ENCODE results near the genes UBE2L3 and SDF2L1.

GRCh38 chr22:20143126-20143819 is 7.6 kb downstream of the CCDC188 start:
- PRO-cap: no peak

DNA sequence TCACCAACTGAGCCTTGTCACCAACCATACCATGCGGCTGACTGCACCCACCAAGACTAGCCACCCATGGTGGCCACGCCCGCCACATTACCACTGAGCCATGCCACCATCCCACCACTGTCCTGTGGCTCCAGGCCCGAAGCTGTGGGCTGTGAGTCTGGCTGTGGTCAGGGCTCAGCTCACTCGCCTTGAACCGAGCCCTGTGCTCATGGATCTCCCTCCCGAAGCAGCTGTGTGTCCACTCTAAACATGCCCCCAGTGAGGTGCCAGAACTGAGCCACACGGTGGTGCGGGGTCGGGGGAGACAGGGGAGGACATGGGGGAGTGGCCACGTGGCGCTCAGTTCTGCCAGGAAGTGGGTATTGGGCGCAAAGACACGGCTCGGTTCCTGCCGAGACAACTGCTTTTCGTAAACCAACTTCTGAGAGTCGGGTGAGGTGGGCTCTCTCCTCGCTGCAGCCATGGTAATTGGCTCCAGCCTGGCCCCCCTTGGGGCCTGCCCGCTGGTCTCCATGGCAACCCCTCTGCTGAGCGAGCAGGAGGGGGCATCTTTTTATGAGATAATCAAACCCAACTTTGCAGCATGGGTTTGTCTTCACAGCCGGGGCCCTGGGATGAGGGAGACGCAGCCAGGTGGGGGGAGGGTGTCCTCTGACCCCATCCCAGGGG is 23.1 kb downstream of the RTN4R start:
- PRO-cap: no peak

DNA sequence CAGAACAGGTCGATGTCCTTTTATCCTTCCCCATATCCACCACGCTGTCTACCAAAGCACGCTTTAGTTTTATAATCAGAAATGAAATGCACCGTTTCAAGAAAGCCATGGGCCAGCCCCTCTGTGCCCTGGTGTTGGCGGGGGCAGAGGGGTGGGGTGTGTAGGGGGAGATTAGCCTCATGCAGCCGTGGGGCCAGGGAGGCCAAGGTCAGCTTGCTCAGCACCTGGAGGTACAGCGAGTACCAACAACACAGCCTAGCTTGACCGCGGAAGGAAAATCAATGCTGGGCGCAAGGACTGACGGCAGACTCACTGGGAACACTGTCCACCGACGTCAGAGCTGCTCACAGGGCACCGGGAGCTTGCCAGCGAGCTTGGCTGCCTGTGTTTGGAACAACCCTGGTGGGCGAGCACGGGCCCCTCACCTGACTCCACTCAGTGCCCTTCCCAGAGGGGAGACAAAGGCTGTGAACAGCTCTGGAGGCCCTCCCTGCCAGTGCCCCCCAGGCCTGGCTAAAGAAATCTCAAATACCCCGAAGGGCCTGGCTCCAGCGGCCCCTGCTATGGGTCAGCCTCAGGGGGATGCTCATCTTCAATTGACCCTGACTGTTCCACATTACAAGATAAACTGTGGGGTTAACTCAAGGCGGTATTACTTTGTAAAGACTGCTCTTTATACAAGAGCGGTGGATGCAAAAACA is 21.2 kb upstream of the RTN4R start:
- PRO-cap: no peak

GRCh38 chr22:20290783-20291409 is 22.8 kb upstream of the RTN4R start:
- PRO-cap: no peak

DNA sequence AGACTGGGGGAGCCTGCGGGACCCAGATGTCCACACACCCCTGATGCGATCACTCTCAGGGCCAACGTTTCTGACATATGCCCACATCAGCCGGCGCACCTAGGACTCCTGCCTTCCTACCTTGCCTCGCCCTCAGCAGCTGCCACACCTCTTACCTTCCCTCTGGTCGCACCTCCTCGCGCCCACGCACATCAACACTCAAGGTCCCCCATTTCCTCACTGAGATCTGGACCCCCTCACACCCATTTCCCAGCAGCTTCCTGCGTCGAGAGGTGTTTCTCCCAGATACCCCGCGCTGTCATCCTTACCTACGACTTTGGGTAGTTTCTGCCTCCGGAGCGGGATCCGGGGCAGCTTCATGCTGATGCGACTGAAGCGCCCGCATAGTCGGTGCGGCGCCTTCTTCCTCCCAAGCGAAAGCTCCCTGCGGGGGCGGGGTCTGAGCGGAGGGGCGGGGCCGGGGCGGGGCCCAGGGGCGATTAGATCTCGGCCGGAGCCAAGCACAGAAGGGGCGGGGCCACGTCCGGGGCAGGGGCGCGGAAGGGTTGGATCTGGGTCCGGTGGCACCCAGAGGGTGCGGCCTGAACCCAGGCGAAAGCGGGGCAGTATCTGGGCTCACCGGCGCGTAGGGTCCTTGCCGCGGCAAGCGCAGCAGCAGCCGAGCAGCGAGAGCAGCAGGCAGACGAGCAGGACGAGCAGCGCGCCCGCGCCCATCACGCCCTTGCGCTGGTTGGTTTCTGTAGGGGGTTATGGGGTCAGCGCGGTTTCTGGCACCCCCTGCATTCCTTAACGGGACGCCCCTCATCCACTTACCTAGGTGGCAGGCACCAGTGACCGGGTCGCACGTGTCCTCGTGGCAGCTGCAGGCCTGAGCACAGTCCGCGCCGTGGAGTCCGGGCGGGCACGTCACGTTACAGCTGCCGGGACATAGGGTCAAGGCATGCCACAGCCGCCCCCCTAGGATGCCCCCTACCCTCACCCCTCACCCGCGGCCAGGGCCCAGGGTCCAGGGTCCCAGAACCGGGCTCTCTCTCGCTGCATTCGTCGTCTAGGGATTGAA is 8.4 kb downstream of the SCARF2 start:
- PRO-cap: no peak

GRCh38 chr22:20483656-20484183 is 11.9 kb downstream of the KLHL22 start:
- PRO-cap: no peak

DNA sequence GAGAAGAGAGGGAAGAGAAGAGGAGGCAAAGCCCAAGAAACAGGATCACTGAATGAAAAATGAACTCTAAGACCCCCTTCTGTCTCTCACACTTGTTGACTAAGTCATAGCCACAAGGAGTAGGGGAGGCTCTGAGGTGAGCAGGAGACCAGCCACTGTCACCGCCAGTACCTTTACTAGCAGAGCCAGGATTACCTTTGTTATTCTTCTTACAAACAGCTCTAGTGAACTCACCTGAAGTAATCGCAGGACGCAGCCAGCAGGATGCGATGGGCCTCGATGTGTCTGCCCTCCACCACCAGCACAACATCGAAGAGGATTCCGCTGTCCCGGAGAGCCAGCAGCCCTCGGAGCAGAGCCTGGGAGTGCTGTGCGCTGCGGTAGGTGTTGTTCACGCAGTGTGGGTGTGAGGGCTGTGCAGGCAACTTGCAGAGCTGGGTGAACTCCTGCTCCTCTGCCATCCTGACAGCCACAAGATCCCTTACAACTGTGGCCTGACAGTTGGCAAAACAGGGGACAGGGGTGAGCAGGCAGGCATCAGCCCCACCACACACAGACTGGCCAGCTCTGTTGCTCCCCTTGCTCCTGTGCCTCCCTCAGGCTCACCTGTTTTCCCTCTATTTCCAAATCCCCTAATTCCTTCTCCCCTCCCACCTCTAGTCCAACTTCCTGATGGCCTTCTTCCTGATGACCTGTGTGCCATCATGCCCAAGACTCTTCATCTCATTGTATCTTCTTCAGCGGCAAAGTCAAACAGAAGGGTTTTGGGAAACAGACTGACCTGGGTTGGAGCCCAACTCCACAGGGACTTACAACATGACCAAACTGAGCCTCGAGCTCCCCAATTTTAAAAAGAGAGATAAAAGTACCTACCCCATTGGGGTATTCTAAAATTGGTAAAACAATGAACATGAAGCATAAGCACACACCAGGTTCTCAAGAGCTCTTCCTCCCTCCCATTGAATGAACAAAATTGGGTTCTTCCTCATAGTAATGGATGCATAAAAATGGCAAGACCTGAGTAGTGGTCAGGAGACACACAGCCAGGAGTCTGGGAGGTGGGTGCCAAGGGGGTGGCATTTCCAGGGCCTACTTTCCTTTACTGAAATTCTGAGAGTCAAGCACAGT is 6.5 kb downstream of the KLHL22 start:
- PRO-cap: no peak

GRCh38 chr22:20550768-20551902 is 43.7 kb downstream of the MED15 start:
- PRO-cap: bidirectional peak, plus-strand start at chr22:20551170, minus-strand start at chr22:20550898

DNA sequence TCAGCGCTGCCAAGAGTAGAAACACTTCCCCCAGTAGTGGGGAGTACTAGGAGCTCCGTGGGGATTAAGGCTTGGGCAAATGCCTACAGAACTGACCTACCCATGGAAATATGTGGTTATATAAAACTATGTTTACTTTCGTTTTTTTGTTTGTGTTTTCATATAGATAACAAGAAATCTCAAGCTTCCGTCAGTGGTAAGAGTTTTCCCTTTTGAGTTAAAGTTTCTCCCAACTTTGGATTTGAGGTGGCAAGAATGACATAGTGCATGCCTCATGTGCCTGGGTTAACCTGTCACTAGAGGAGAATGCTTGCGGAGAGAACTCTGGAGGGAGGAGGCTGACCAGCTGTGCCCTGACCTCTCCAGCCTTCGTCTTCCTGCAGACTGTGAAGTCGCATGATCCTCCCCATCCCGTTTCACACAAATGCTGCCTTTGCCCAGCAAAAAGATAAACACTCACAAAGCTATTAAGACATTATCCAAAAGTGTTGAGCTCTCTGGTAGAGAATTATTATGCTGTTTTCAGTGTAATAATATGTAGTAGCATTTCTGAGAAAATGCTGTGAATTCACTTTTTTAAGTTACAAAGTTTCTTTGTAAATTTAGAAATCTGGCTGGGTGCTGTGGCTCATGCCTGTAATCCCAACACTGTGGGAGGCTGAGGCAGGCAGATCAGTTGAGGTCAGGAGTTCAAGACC is 45.7 kb downstream of the MED15 start:
- PRO-cap: no peak

DNA sequence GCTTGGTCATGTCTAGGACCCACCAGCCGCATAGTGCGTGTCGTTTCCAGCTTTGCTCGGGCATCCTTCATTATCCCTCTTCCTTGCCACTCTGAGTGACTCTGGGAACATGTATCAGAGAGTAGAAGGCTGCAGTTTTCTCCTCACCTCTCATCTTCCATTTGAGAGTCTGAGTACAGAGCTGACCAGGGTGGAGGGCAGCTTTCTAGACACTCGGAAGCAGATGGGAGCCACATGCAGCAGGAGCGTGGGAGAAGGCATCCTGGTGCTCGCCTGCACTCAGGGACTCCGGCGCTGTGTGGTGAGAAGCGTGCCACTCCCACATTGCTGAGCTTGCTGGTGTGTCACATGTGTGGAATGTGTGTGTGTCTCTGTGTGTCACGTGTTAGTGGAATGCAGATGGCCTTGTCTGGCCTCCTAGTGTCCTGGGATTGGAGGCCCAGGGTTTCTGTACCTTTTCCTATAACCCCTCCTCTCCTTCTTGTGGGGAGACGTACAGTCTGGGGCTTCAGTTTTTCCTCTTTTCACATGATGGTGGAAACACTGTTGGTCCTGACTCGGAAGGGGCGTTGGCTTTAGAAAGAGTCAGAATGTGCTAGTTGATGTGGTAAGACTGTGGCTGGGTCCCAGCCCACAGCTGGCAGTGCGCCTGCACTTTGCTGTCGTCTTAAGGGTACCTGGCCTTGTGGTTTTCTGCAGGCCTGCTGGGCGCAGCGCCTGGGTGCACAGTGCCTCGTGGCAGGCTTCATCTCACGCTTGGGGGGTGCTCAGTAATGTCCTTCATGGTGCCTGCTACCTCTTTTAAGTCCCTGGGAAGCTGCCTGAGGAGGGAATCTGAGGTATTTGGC is 61.6 kb downstream of the MED15 start:
- PRO-cap: no peak

DNA sequence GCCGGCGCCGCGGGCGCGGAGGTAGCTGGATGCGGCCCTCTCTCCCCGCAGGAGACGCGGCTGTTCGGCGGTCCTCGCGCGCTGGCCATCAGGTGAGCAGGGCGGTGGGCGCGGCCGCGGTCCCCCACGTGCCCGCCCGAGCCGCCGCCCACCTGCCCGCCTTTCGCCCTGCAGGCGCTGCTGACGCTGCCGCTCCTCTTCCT is 69.9 kb upstream of the SERPIND1 start:
- PRO-cap: no peak

GRCh38 chr22:20752778-20753481 is 21.0 kb upstream of the SERPIND1 start:
- PRO-cap: no peak

GRCh38 chr22:20799542-20800015 is 25.7 kb downstream of the SERPIND1 start:
- PRO-cap: no peak

GRCh38 chr22:20887170-20887951 is 28.6 kb downstream of the SNAP29 start:
- PRO-cap: no peak

DNA sequence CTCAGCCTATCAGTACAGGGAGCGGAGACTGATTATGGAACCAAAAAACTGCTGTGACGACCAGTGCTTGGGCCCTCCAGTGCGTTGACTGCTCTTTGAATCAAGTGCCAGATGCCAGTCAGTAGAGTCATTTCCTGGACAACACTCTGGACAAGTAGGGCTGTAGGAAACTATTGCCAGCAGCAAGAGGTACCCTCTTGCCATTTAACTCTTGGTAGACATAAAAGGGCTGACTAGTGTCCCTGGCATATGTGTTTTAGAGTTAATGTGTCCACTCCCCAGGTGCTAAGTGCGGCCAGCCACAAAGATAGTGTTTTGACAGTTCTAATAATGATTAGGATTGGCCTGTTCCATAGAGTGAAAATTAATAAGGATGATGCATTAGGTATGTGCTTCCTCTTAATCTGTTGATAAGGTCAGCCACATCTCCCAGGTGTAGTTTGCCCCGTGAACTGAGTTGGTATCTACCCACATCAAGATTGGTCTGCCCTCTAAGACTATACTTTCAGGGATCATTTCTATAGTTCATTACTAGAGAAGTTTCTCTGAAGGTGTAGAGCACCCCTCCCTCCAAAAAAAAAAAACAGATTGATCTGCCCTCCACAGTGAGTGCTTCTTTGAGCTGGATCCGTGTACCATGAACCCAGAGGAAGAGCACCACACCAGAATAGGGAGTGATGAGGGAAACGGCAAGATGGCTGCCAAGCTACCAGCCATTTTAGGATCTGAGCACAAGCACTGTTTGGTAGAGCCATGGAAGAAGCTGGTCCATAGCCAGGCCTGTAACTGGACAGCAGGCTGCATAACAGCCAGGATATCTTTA is 20.7 kb upstream of the AIFM3 start:
- PRO-cap: no peak

GRCh38 chr22:20998115-20999199 is 3.5 kb downstream of the THAP7 start:
- PRO-cap: no peak

DNA sequence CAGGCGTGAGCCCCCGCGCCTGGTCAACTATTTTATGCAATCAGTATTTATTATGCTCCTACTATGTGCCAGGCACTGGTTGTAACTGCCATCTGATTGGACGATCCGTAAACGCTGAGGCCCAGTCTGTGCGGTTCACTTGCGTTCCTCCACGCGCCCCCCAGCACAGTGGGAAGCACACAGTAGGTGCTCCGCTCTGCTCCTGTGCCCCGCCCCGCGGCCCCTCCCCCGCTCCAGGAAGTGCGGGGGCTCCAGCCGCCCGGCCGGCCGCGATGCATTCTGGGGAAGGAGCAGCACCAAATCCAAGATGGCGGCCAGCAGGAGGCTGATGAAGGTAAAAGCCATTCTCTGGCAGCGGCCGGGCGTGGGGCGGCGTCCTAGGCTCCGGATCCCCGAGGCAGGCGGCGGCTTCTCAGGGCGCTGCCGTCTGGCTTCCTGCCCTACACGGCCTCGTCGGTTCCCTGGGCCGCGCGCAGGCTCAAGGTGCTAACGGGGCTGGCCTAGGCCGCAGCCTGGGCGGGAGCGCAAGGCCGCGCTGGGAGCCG is at the start of gene UBE2L3:
Gene UBE2L3 (plus strand): TSS at position 277 of the 545 bp plus-strand sequence.
- PRO-cap: bidirectional peak, plus-strand start at position 305 of the sequence, minus-strand start at position 170 of the sequence

DNA sequence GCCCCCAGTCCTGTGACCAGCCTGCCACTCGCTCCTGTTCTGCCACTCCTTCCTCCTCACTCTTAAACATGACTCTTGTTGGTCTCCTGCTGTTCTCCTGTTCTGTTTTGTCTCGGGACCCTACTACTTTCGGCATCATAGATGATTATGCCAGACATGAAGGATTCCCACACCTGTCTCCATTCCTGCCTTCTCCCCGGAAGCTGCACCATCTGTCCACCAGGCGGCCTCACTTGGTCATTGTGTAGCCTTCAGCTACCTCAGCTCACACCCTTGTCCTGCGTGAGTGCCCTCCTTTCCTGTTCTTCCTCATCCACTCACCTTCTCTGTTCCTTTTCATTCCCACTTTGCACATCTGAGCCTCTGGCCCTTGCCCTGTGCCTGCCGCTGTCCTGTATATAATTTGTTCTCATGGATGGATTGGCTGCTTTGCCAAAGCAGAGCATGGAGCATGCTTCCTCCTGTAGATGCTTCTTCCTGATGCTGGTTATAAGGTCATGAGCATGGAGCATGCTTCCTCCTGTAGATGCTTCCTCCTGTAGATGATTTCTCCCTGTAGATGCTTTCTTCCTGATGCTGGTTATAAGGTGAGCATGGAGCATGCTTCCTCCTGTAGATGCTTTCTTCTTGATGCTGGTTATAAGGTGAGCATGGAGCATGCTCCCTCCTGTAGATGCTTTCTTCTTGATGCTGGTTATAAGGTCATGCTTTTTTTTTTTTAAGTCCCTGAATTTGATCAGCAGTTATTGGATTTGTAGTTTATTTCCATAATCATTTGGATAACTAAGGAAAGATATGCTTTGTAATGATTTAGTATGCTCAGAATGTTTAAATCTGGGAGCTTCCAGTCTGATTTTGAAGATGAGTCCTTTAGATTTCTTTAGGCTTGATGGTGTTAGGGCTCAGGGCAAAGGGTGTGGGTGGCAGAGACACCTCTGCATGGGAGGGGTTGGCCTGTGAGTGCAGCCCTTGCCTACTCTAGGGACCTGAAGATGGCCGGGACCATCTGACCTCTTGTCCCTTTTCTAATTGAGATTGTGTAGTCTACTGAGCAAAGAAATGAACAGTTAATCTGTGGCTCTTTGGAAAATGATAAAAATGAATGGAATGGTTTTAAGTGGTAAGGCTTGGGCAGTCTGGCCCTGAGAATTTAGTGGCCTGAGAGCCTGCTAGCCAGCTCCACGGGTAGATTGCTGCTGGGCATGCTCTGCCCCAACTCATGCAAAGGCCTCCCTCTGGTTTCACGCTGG is 26.7 kb downstream of the UBE2L3 start:
- PRO-cap: no peak

DNA sequence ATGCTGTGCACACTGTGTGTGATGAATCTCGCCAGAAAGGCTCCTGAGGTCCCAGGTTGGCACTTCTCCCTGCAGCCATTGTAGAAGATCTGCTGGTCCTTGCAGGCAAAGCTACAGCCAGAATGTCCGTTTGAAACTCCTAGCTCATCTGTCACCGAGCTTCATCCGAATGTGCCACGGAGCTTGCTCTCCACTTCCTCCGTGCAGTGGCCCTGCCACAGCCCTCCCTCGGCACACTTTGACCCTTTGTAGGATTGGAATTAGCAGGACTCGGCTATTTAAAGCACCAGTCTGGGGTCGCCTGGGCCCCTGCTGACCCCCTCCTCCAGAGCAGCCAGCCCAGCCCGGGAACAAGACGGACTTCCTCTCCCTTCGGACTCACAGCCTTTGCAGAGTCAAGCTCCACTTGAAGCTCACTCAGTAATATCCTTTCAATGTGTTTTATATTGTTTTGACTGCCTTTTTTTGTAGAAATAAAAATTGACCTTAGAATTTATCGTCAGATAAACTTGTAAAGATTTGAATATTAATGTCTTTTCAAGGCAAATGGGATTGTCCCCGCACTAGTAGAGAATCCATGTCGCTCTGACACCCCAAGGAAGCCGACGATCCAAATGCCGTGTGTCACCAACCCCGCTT is 7.3 kb downstream of the YDJC start:
- PRO-cap: no peak

DNA sequence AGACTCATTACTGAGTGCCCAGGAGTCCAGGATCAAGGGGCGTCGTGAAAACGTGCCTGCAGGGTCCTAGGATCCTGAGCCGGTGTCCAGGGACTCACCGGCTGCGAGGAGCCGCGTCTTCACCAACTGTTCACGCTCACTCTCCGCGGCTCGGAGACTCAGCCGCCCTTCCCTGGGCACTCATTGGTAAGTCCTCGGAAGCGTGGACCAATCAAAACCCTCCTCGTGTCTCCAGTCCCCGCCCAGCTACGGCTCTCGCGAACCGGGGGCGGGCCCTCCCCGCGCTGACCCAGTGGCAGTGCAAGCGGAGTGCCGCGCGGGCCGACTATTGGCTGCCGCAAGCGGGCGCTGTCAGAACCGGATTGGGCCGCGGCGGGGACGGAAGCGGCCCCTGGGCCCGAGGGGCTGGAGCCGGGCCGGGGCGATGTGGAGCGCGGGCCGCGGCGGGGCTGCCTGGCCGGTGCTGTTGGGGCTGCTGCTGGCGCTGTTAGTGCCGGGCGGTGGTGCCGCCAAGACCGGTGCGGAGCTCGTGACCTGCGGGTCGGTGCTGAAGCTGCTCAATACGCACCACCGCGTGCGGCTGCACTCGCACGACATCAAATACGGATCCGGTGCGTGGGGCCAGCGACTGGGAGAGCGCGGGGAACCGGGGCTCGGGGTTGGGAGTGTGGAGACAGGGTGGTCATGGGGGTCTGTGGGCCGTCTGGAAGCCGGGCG is at the start of gene SDF2L1:
Gene SDF2L1 (plus strand): TSS at position 390 of the 717 bp plus-strand sequence.
- PRO-cap: bidirectional peak, plus-strand start at position 427 of the sequence, minus-strand start at position 134 of the sequence

Data from neural crest cell (in vitro differentiated cells).